ENCODE measurements around a stretch of chr13.

- RRBS: no CpG with 5 or more reads among the region's 31 CpGs
Observed at GRCh38 chr13:102861881-102863182, 16.5 kb downstream of the ERCC5 start.

GRCh38 chr13:103517549-103517846, 451.3 kb upstream of the SLC10A2 start:
- RRBS: no CpG with 5 or more reads among the region's 1 CpG

DNA sequence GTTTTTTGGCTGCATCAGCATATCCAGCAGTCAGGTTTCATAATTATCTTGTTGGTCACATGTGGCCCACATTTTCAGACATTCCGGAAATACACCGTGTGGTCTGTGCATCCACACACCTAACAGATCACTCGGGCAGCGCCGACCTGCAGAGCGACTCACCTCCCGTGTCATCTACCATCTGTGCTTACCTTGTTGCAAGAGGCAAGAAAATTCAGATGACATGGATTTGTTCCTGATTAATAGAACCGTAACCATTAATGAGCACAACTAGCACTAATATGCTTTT, 453.6 kb downstream of the DAOA start:
- RRBS: no CpG with 5 or more reads among the region's 8 CpGs

DNA sequence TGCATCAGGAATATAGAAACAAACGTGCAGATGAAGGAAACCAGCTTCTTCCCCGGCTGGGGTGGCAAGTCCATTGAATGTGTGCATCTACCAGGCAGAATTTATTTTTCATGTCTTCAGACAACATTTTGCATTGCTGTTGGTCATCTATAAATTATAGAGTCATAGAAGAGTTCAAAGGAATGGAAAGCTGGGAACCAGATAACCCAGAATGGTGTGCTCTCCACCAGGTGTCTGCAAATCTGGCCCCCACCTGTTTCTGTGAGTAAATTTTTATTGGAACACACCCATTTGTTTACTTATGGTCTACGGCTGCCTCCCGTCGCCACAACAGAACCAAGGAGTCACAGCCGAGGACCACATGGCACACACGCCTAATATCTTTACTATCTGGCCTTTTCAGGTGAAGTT, 58.3 kb downstream of the EFNB2 start:
- RRBS: no CpG with 5 or more reads among the region's 7 CpGs

GRCh38 chr13:106531957-106532655, 3.4 kb downstream of the EFNB2 start:
- RRBS: no CpG with 5 or more reads among the region's 12 CpGs

GRCh38 chr13:106534297-106534863, 1.1 kb downstream of the EFNB2 start:
- RRBS: 2% methylated on average over 27 of the region's 62 CpGs

GRCh38 chr13:106564739-106565448, 3.0 kb downstream of the ARGLU1 start:
- RRBS: no CpG with 5 or more reads among the region's 3 CpGs

GRCh38 chr13:106587779-106588266, 19.9 kb upstream of the ARGLU1 start:
- RRBS: no CpG with 5 or more reads among the region's 4 CpGs

DNA sequence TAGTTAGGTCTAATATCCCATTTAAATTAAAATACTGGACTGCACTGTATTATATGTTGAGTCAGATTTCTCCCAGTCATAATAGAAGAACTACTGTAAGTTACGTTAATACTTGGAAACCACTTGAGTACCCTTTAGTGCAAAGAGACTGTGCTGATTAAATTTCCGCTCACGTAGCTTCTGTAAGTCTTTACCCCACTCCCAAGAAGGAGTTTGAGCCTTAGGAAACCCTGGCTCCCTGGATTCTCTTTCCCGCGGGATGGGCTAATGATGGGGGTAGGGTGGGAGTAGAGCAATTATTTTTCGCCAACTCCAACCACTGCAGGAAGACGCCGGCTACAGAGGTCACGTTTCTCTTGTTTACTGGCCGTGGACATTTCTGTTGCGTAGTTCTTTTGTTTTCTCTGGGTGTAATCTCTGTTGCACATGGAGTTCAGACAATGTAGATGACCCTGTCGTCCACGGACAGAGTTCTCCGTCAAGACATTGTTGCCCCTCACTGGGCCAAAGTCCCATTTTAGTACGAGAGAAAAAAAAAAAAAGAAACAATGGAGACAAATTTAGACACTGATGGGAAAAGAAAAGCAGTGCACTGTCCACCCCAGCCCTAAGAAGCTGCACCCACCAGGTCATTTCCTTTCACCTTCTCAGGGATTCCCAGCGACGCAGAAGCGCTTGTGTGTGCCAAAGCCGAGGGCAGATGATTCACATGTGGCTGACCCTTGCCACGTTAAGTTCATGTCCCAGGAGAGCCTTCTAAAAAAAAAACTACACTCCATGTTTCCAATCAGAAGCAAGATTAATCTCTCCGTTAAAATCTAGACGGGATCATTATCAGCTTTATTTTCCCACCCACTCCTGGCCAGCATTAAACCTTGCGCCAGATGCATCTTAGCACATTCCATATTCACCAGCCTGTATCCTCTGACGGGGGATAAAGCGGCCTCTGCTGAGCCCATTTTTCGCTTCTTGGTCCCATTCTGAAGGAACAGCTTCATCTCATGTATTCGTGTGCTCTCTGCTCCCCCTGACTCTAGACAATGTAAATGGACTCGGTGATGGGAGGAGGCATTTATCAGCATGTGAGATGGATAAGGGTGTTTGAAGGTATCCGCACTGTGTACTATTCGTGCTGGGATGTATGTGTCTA, 134.0 kb upstream of the ARGLU1 start:
- RRBS: no CpG with 5 or more reads among the region's 30 CpGs

DNA sequence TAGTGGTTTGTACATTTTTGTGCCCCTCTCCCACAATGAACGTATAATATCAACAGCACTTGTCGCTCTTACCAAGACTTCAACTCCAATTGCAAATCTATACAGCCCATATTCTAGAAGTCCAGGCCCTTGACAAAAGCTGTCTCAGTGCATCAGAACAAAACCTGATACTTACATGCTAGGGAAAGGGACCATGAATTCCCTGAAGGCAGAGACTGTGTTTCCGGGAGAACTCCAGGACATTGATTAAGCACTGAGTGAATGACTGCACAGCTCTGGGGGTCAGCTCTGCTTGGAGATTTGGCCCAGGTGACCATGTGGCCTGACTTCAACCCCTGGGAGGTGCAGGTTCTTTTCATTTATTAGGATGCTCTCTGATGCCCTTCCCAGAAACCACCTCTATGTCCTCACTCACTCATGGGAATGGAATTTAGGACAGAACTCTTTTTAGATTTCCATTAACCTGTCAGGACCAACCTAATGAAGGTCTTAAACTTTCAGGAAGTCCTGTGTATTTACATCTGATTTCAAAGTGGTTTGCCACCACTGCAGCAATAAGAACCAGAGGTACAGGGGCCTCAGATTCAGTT, 393.2 kb upstream of the ARGLU1 start:
- RRBS: no CpG with 5 or more reads among the region's 3 CpGs

DNA sequence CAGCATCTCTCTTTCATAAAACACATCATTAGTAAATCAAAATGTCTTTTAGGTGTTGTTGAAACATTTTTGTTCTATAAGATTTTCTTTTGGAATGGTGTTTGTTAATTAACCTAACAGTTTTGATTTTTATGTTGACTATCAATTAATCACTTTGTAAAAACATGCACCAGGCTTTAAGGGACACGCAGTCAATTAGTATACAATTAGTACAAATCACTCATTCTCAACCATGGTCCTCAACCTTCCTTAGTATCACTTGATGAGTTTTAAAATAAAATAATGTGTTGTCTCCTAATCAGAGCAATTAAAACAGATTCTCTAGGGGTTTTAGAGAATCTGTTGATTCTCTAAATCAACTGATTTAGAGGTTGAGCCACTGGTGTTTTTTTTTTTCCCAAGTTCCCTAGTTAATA, 617.6 kb downstream of the NALF1 start:
- RRBS: no CpG with 5 or more reads among the region's 1 CpG

GRCh38 chr13:107788382-107789039, 78.8 kb downstream of the NALF1 start:
- RRBS: no CpG with 5 or more reads among the region's 5 CpGs

GRCh38 chr13:108217297-108217683, 902 bp upstream of the ABHD13 start:
- RRBS: no CpG with 5 or more reads among the region's 20 CpGs

GRCh38 chr13:109479963-109480645, 306.3 kb downstream of the IRS2 start:
- RRBS: no CpG with 5 or more reads among the region's 8 CpGs

- RRBS: no CpG with 5 or more reads among the region's 6 CpGs
Observed at GRCh38 chr13:109590397-109590830, 196.0 kb downstream of the IRS2 start.

GRCh38 chr13:109644065-109644573, 142.3 kb downstream of the IRS2 start:
- RRBS: no CpG with 5 or more reads among the region's 3 CpGs

- RRBS: no CpG with 5 or more reads among the region's 6 CpGs
Observed at GRCh38 chr13:109649756-109650204, 136.6 kb downstream of the IRS2 start.

DNA sequence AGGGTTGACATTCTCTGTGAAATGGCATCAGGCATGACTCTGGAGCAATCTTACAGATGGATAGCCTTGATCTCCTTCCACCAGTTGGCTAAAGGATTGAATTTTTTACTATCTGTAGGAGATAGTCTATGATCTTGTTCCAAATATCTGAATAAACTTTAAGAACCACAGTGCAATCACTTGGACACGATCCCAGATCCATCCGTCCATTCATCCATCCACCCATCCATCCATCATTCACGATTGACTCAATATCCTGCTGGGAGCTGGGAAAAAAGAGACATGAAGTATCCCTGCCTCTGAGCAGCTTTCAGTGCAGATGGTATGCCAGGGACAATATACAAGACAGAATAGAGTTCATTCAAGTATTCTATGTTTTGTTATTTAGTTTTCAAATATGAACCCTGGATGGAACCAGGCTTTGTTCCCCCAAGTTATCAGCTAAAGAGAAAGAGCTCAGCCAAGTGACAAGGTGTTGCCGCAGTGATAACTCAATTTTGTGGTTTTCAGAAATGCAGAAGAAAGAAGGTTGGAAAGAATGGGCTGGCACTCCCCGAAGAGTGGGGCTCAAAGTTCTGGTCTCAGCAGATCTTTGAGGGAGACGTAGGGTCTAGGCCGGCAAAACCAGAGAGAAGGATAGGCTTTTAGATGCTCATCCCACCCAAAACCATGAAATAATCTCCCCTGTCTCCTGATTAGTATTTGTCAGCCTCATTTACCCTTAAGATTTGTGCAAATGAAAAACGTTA, 66.3 kb downstream of the IRS2 start:
- RRBS: no CpG with 5 or more reads among the region's 8 CpGs

DNA sequence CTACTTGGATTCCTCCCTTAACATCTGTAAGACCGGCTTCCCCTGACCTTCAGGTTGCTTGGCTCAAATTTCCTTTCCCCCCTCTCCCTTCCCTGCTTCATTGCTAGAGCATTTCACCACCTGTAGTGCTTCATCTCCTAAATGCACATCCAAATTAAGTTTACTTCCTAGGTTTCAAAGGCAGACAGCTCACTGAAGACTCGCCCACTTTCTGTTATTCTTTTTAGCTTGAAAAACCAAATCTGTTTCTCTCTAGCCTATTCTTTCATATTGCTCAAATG, 16.9 kb downstream of the IRS2 start:
- RRBS: 96% methylated on average over 1 of the region's 2 CpGs

DNA sequence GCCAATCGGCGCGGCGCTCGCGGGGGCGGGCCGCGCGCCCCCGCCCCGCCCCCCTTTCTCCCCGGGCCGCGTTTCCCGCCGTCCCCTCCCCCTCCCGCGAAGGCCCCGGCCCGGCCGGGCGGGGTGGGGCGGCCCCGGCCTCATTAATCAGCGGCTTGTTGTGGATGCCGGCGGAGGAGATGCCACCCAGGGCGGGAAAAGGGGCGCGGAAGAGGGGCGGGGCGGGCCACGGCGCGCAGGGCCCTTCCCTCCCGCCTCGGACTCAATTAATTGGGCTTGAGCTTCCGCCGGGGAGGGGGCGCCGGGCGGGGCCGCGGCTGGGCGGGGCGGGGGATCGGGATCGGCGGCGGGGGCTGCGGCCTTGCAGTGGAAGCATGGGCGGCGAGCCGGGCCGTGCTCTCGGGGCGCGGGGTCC, 343 bp upstream of the IRS2 start:
- RRBS: 2% methylated on average over 19 of the region's 59 CpGs